ENCODE measurements around the gene M6PR.

- PRO-cap = bidirectional peak, plus-strand start at chr12:8243658, minus-strand start at chr12:8243409; unidirectional peak, plus-strand start at chr12:8243658; unidirectional peak, plus-strand start at chr12:8243992
Observed at GRCh38 chr12:8243488-8244260, 16.3 kb upstream of the FAM90A1 start.

GRCh38 chr12:8396475-8397060 lies 59.2 kb upstream of the CLEC6A start:
- PRO-cap = no peak

DNA sequence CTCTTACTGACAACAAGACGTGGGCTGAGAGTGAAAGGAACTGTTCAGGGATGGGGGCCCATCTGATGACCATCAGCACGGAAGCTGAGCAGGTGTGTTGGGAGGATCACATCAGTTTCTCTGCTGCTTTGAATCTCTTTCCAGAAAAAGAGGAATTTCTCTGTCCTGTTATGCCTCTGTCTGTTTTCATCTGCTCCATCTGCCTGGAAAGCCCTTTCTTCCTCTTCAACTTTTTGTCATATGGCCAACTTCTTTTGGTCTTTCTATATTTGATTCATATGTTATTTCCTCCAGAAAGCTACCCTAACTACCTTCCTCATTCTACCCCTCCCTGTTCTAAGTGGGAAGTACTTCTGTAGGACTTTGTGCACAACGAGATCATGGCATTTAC lies 5.8 kb downstream of the CLEC4D start:
- PRO-cap = no peak

DNA sequence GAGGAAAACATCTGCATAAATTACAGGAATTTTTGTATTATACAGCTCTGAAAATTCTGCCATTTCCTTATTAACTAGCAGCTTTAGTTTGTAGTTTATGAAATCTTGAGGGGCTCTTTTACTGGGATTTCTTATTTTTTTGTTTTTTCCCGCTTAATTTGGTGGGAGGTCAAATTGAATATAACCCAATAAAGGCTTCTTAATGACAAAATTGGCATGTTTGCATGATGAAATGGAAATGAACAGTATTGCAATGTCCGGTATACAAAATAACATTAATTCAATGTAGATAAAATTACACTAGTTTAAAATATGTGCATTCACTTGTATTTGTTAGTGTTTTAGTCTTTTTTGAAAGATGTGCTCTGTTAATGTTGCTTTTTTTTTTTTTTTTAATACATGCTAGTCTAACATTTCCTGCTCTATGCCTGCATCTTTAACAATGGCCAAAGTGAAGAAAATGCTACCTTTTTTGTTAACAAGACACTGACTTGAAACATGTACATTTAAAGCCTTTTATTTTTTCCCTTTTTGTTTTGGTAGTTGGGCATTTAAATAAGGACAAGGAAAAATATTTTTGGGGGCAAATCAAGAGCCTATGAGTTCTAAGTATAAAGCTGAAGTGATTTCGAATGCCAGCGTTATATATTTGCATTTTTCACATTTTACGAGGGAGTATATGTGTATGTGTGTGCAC lies 48.1 kb upstream of the A2ML1 start:
- PRO-cap = no peak

- PRO-cap = bidirectional peak, plus-strand start at chr12:8949528, minus-strand start at chr12:8949635; bidirectional peak, plus-strand start at chr12:8949832, minus-strand start at chr12:8949959; bidirectional peak, plus-strand start at chr12:8950154, minus-strand start at chr12:8950120
Observed at GRCh38 chr12:8949118-8950243, at the start of gene M6PR. Gene M6PR, minus strand, starts transcription at chr12:8949645.

GRCh38 chr12:9024887-9025309 lies 35.6 kb downstream of the KLRG1 start:
- PRO-cap = no peak

GRCh38 chr12:9063935-9064129 lies 51.9 kb downstream of the A2M start:
- PRO-cap = no peak

DNA sequence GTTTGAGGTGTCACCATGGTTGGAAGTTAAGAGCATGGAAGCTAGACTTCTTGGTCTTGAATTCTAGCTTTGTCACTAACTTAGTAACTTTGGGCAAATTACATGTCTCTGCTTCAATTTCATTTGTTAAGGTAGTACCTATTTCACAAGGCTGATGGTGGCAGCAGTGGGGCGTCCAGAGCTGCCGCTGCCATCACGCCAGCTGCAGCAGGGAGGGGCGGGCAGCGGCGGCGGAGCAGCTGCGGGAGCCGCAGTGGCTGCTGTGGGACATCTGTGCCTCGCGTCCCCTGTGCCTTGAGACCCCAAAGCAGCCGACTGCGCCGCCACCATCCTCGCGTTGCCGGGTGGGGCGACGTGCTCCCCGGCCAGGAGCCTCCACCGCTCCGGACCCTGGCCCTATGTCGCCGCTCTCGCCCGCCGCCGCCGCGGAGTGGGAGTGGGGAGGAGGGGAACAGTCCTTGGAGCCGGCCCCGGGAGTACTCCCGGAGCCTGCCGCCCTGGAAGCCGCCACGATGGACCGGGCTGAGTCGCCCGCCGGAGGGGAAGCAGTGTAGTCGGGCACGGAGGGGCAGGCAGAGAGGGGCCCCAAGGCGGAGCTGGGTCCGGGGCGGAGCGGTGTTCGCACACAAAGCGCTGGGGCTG lies 51.5 kb downstream of the A2M start:
- PRO-cap = bidirectional peak, plus-strand start at position 210 of the sequence, minus-strand start at position 432 of the sequence

GRCh38 chr12:9072160-9073092 lies 43.3 kb downstream of the A2M start:
- PRO-cap = no peak

DNA sequence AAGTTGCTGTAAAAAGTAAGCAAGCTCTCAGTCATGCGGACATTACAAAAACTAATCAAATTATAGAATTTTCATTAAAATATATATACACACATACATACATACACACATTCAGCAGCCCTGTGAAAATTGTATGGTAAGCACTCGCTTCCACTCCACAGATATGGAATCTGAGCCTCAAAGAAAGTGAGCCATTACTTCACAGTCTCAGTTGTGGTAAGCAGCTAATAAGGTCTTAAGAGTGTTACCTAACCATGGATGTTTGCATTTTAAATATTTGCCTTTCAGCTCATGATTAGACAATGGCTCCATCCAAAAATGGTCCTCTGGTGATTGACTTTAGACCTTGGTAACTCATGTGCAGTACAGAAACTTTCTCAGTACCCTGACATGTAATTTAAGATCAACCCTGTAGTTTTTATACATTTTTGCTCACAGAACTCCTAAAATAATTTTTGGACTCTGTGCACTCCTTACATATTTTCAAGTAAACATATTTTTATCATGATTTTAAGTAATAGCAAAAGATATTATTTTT lies 1.8 kb downstream of the A2M start:
- PRO-cap = no peak

DNA sequence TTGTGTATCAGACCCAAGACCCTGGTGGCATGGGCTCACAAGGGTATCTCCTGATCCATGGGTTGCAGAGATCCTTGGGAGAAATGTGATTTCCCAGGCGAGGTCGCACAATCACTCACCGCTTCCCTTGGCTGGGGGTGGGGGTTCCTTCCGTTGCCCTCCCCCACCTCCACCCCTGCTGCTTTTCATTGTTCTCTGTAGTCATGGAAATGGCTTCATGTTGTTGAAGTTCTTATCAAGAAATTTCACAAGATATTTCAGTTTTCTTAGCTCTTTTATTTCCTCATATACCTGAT lies 40.9 kb downstream of the PZP start:
- PRO-cap = unidirectional peak, minus-strand start at position 84 of the sequence

DNA sequence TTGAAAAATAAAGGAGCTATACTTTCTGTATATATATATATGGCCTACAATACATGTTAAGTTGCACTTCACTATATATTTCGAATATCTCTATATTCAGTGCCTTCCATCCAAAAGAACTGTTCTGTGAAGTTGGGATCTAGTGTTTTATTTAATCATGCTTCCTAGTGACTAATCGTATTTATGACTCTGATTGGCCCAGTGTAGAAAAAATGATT lies 417 bp downstream of the PZP start:
- PRO-cap = no peak

- PRO-cap = no peak
Observed at GRCh38 chr12:9346550-9347167, 138.5 kb upstream of the PZP start.

GRCh38 chr12:9406159-9406773 lies 198.1 kb upstream of the PZP start:
- PRO-cap = no peak

- PRO-cap = no peak
Observed at GRCh38 chr12:9674131-9674773, 4.7 kb downstream of the CLEC2D start.

- PRO-cap = no peak
Observed at GRCh38 chr12:9696291-9696931, 26.9 kb downstream of the CLEC2D start.

- PRO-cap = no peak
Observed at GRCh38 chr12:9751510-9752505, 8.9 kb downstream of the CD69 start.

- PRO-cap = no peak
Observed at GRCh38 chr12:9757256-9758070, 3.2 kb downstream of the CD69 start.

DNA sequence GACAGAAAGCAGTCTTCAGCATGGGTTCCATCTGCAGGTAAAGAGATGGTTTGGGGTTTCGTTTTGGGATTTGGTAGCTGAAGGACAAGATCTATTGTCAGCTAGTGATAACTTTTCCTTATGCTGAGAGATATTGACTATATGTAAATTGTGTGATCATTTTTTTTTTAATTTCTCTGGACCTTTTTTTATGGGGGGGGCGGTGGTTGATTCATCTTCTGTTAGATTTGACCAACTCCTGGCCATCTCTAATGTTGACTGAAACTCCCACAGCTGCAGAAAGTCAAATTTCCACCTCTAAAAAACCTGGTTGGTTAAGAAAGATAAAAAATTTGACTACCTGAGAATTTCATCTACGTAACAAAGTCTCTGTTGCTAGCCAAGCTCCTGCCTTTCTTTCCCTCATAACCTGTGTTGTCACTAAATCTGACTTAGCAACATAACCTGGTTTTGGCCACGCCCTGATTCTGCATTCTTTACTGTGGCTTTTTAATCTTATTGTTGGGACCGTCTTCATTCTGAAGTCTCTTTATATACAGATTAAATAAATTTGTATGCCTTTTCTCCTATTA lies 15.9 kb upstream of the CD69 start:
- PRO-cap = no peak

- PRO-cap = no peak
Observed at GRCh38 chr12:9864613-9865531, 4.3 kb downstream of the CLEC2B start.

Data from endothelial cell (in vitro differentiated cells).